Fibroblast of the aortic adventitia (primary cell): ENCODE data around the genes RPS4Y1, TBL1Y, DDX3Y, CDY2A and RBMY1F.

DNA sequence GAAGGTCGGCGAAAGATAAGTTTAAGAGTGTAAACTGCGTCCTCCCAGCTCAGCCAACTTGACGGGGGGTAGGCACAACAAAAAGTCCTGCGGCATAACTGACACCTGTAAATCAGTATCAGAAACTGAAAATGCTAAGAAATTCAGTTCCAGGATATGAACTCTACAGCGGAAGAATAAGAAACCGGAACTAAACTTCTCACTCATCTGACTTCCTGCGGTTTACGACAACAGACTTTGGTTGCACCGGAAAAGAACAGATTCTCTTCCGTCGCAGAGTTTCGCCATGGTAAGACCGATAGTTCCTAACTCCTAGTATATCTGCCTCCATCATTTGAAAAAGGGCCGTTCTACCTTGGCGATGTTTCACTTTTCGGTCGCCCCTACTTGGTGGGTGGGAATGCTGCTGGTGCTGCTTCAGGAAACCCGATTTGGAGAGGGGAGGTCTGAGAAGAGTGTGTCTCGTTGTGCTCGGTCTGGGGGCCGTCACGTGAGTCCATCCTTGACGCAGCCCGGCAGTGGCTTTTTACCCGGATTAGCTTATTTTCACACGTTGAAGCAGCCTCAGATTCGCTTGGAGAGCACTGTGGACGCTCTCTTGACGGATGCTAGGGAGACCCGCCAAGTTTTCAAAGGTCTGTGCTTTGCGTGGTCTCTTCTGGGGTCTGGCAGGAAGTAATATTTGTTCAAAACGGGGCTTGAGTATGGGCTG, at the start of gene RPS4Y1:
TSS of gene RPS4Y1 (plus strand) at position 264 of the 712 bp plus-strand sequence.
- CAGE, long polyA plus RNA: no peak

GRCh38 chrY:3004363-3005160, 69.4 kb downstream of the ZFY start:
- CAGE, long polyA plus RNA: no peak

DNA sequence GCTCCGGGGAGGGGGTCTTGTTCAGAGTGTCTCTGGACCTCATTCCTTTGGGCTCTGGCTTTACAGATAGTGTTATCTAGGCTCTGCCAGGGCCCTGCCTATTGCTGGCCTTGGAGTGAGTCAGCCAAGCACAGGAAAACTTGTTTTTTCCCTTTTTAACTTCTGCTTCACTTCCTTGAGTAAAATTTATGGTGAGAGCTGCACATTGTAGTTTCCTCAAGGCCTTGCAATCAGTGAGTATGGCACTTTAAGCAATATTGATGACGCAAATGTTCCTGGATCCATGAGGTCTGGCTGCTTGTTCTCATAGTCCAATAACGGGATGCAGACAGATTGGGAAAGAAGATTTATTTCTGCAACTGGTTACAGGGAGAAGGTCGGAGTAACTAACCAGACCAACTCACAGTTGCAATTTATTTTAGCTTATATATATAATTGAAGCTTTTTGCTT, 457.3 kb downstream of the TGIF2LY start:
- CAGE, long polyA plus RNA: no peak

DNA sequence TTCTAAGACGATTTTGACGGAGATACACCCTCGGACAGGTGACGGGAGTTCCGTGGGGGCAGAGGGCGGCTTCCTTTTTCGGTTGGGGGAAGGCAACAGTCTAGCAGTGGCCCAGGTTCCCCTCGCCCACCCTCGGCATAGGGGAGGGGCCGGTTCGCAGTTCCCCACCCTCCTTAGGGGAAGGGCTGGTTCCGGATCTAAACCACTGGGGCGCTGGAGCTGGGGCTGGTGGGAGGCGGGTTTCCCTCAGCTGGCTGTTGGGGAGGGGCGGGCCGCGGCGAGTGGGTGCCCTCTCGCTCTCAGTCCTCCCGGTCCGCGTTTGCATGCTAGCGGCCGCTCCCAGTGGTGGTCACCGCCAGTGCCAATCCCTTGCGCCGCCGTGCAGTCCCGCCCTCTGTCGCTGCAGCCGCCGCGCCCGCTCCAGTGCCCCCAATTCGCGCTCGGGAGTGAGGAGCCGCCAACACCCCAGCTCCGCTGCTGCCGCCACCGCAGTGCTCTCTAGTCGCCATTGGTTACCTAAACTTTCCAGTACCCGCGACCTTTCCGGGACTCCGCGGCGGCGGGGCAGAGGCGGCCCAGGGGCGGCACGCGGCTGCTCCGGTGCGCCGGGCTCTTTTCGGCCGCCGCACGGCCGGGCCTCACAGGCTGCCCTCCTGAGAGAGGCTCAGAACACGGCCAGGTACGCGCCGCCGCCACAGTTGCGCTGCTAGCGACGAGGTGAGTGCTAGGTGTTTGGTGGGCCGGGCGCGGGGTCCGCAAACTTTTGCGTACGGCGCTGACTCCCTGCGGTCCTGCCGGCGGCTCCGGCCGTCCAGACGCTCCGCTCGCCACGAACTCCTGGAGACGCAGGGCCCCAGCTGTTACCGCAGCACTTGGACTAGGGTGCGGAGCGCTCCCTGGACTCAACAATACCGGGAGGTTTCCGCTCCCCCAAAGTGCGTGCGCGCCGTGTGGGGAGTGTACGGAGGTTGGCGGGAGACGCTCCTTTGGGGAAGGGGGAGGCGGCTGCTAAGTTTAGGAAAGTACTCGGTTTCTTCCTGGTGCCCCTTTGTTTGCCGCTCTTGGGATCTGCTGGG, at the start of gene TBL1Y:
TSS of gene TBL1Y (plus strand) at position 432 of the 1,076 bp plus-strand sequence.
- CAGE, long polyA plus RNA: no peak

DNA sequence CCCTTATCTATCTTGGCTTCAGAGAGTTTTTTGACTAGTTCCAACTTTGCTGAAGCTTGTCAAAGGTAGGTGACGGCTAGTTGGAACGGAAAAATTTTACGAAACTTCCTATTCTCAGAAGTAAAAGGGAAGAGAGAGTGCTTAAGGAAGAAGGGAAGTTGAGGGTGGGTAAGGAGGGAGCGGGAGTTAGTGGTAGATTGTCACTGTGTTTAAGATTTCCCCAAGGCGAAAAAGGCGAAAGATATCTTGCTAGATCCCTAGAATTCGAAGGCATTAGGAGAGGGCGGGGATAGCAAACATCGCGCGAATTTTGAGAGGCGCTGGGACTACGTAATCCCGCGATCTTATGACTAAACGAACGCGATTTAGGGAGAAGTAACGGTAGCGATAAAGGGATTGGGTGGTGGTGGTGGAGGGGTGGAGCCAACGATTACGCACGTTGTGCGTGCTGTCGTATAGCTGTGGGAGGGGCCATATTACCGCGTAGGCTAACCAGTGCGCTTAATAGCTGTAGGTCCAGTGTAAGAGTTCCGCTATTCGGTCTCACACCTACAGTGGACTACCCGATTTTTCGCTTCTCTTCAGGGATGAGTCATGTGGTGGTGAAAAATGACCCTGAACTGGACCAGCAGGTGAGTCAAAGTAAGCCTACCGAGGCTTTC, at the start of gene DDX3Y:
TSS of gene DDX3Y (plus strand) at position 519 of the 662 bp plus-strand sequence.
- CAGE, long polyA plus RNA: no peak

GRCh38 chrY:14309032-14309299, 215.4 kb upstream of the NLGN4Y start:
- CAGE, long polyA plus RNA: no peak

GRCh38 chrY:15455784-15456527, 931.6 kb downstream of the NLGN4Y start:
- CAGE, long polyA plus RNA: no peak

GRCh38 chrY:15867432-15867695, 1343.0 kb downstream of the NLGN4Y start:
- CAGE, long polyA plus RNA: no peak

DNA sequence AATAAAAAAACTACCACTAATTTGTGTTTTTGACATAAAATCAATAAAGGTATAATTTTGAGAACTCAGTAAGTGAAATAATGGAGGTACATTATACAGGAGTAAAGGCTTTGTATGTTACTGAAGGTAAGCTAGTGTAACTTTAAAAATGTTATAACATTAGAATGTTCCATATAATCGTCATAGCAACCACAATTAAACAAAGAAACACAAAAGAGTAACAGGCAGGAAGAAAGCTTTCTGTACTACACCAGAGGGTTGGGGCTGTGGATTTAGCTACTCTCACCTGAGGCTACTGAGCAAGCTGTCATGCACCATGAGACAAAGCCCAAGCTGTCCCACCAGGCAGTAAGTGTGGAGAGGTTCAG, at the start of gene CDY2A:
TSS of gene CDY2A (plus strand) at position 218 of the 368 bp plus-strand sequence.
- CAGE, long polyA plus RNA: no peak

DNA sequence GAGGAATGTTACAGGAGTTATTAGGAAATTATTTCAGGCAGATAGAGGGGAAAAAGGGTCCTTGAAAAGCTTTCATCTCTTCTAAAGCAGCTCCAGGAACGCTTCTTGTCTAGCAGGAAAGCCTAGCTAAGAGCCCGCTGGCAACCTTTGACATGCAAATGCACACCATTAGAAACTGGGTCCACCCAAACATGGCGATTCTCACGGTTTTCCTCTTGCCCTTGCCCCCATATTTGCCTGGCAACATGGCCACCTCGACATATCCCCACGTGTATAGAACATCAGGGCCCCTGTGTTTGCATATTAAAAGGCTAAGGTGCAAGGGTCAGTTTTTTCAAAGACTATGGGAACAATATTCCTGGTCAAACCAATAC, 268.8 kb upstream of the HSFY2 start:
- CAGE, long polyA plus RNA: no peak

DNA sequence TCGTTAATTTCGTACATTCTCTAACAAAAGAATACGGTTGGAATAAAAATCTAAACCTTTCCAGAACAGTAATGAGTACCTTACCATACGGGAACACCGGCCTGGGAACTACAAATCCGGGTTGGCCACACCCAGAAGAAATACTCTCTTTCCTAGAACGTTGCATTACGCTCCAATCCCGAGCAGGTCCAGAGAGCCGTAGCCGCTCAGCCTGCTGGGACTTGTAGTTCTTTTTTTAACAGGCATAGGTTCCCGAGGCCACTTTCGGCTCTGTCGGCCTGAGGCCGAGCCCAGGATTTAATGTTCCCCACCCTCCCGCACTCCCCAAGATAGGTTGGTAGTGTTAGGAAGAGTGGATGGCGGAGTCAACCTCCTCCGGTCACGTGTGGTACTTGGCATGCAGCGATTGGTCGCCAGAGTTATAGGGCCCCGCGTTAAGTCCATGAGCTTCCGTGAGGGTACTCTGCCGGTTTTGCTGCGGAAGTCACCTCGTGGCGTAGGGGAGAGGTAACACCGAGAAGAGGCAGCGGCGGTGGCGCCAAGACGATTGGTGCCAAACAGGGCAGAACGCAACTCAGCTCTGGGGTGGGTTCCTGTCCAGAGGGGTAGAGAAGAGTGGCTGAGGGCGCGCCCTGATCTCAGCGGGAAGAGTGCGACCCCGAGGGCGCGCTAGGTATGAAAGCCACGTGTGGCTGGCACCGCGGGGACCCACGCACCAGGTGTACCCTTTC, 177.5 kb downstream of the KDM5D start:
- CAGE, long polyA plus RNA: no peak

DNA sequence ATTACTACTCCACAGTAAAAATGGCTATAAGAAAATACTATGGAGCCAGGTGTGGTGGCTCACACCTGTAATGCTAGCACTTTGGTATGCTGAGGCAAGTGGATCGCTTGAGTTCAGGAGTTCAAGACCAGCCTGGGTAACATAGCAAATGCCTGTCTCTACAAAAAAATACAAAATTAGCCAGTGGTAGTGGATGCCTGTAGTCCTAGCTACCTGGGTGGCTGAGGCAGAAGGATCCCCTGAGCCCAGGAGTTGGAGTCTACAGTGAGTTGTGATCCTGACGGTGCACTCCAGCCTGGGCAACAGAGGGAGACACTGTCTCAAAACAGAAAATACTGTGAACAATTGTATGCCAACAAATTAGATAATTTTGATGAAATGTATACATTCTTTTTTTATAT, 136.6 kb downstream of the KDM5D start:
- CAGE, long polyA plus RNA: no peak

GRCh38 chrY:21138324-21138778, 372.8 kb upstream of the RBMY1B start:
- CAGE, long polyA plus RNA: no peak

- CAGE, long polyA plus RNA: no peak
Observed at GRCh38 chrY:21371930-21372146, 139.3 kb upstream of the RBMY1B start.

DNA sequence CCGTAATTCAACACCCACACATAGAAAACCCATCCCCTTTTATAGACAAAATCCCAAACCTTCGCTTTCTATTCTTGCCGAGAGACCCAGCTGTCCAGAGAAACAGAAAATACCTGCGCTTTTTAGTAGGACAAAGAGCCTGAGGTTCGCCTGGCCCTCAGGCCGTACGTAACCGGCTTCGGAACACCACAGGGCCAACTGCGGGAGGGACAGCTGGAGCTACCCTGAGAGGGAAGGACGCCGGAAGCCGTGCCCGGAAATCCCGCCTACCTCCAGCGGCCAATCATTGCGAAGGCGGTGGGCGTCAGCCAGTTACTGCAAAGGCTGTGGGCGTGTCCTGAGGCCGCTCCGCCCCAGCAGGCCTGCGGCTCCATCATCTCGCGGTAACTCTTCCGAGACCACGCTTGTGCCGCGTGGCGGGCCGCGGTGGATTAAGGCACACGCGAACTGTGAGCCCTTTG, at the start of gene RBMY1F:
TSS of gene RBMY1F (minus strand) at position 202 of the 461 bp plus-strand sequence.
- CAGE, long polyA plus RNA: no peak